SJSA1 (cell line): ENCODE data around the gene PIGU.

- RAMPAGE, long total RNA: no peak
Measured at GRCh38 chr20:33465372-33466232, 22.0 kb upstream of the SNTA1 start.

DNA sequence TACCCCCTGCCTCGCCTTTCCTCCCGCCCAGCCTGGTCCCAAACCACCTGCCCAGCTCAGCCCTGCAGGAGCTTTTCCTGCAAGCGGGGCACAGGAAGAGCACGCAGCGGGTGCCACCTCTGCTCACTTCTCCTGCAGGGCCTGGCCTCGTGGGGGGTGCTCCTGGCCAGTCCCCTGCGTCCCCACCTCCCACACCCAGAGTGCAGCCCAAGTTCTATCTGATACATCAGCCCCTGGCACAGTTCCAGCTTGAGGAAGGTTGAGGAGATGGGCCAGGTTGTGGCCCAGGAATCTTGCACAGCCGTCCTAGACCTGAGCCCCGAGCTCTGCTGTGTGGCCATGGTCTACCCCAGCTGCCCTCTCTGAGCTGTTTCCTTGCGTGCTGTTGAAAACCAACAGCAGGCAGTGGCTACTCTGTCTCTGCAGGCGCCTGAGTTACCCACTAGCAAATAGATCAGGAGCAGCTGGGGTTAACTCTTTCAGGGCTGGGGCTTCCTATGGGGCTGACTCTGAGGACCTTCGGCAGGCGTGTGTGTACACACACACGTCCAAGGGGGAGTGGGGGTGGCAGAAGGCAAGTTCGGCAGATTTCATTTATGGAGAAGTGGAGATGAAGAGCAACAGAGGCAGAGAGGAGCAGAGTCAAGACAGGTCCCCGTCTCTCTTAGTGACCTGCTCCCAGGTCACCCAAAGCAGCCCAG lies 1.6 kb downstream of the NECAB3 start:
- RAMPAGE, long total RNA: no peak

DNA sequence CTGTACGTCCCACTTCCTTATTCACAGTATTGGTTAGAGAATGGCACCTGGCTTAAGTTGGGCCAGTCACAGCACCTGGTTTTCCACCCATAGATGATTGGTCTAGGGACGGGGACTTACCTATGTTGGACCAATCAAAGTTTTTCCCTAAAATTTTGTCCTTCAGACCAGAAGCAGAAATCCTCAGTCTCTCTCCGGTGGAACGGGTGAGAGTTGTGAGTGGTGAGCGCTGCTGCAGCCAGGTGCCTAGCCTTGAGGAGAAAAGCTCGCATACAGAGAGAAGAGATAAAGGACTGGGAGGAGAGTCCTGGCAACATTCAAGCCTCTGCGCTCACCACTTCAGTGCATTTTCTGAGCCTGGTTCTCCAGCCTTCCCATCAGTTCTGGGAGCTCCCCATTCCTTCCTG lies 2.1 kb upstream of the RALY start:
- RAMPAGE, long total RNA: no peak

GRCh38 chr20:34040128-34040614 lies 46.5 kb downstream of the RALY start:
- RAMPAGE, long total RNA: no peak

DNA sequence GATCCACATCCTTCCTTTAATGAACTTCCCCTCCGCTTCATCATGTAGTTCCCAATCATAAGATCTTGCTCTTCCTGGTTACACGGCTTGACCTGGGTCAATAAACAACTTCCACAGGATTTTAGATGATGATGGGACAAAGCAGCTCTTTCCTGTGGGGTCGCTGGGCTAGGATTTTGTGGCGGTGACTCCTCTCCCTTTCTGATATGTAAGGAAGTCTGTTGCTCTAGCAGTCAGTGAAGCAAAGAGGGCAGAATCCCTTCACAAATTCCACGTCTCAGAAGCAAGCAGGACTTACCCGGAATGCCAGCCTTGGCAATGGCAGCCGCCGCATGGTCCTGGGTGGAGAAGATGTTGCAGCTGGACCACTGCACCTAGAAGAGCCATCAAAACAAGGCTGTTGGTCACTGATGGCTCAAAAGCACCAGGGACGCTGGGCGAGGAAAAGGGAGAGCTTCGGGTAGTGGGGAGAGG lies 9.3 kb downstream of the AHCY start:
- RAMPAGE, long total RNA: no peak

GRCh38 chr20:34311337-34312088 lies 8.4 kb upstream of the AHCY start:
- RAMPAGE, long total RNA: no peak

- RAMPAGE, long total RNA: no peak
Measured at GRCh38 chr20:34365590-34366516, 2.8 kb downstream of the ITCH start.

GRCh38 chr20:34549336-34549996 lies 9.1 kb upstream of the MAP1LC3A start:
- RAMPAGE, long total RNA: no peak

- RAMPAGE, long total RNA: no peak
Measured at GRCh38 chr20:34559600-34560649, 1.4 kb downstream of the MAP1LC3A start.

DNA sequence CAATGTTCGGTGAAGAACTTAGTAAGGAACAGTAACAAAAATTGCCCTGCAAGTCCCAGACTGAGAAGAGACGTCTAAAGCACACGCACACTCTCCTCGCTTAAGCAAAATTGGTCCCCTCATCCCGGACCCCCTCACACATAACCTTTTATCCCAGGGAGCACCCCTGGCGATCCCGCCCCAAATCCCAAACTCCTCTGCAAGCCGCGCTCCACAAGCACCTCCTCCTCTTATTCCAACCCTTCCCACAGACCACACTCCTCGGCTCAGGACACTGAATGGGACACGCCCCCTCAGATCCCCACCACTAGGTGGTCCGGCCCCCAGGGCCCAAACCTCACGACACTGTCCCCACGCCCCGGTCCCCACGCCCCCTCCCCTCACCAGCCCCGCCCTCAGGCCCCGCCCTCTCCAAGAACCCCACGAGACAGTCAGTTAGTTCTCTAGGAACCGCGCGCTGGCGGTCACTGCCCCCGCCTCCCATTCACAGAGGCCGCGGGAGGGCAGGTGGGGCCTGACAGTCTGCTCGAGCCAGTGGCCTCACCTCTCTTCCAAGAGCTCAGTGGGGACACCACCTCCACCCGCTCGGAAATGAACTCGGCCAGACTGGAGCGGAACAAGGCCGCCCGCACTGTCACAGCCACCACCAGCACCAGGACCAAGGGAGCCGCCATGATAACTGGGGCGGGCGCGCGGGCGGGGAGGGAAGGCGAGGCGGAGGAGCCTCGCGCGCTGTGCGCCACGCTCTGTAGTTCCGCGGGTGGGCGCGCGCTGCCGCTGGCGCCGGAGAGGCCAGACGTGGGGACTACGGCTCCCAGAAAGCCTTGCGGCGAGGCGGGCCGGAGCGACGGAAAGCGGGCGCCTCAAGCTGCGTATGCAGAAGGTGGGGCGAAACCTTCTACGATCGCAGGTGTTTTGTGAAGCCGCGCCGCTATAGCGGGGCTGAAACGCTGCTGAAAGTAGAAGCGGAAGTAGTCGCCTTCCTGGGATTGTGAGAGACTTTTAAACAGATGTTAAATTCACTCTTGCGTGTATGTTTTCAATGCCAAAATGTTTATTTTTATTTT lies at the start of gene PIGU:
Gene PIGU, minus strand, starts transcription at position 681 of the 1,067 bp plus-strand sequence.
- RAMPAGE, long total RNA: no peak

DNA sequence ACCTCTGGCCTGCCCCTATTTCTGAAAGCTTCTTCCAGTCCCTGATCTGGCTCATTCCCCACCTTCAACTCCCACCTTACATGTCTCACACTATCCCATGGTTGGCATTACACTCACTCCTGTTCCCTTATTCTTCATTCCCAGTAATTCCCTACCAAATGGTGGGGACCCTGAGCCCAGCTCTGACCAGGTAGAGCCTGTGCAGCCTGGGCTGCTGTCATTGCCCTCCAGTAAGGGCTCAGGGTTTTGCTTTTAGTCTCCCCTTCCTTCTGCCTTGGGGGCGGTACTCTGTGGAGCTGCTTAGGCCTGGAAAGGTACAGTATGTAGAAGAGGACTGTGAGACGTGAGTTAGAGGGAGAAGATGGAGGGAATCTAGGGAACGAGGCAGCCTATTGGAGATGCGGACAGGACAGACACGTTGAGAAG lies 6.5 kb downstream of the TP53INP2 start:
- RAMPAGE, long total RNA: no peak

GRCh38 chr20:34715359-34715702 lies 11.2 kb downstream of the TP53INP2 start:
- RAMPAGE, long total RNA: no peak

- RAMPAGE, long total RNA: no peak
Measured at GRCh38 chr20:34731975-34732718, 28.0 kb downstream of the TP53INP2 start.

DNA sequence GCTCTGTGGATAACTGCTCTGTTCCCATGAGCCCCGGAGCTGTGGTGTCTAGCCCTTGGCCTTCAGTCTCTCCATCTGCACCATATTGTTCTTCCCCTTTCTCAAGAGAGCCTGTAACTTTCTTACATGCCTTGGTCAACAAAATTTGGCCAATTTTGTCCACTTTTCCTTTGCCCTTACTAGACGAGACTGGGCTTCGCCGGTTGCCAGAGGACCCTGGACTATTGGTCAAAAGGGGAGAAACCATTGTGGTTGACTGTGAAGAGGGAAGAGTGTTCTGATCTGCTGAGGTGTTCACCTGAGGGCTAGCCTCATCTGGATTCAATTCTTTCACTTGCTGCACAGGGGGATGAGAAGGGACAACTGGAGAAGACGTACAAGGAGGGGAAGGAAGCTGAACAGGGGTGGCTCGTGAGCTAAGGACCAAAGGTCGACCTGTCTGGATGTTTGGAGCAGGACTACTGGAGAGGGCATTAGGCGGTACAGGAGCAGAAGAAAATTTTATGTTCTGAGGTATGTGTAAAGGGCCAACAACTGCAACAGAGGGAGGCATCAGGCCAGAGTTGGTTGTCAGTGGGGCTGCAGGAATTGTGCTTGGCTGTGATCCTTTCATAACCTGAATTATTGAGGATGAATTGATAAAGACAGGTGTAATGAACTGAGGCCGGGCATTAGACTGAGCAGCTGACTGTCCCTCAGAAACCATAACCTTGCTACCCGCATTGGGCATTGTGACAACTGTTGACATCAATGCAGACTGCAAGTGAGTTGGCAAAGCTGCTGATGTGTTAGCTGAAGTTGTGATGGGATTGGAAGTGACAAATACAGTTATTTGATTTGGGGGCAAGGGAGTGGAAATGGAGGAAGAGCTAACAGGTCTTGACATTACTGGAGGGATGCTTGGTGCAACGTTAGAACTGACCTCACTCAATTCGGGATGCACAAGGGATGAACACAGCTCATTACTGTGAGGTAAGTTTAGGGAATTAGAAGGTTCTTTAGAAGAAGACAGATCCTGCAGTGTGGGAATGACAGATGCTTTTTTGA lies 36.8 kb downstream of the TP53INP2 start:
- RAMPAGE, long total RNA: no peak

GRCh38 chr20:34791548-34792104 lies 33.8 kb downstream of the NCOA6 start:
- RAMPAGE, long total RNA: no peak

DNA sequence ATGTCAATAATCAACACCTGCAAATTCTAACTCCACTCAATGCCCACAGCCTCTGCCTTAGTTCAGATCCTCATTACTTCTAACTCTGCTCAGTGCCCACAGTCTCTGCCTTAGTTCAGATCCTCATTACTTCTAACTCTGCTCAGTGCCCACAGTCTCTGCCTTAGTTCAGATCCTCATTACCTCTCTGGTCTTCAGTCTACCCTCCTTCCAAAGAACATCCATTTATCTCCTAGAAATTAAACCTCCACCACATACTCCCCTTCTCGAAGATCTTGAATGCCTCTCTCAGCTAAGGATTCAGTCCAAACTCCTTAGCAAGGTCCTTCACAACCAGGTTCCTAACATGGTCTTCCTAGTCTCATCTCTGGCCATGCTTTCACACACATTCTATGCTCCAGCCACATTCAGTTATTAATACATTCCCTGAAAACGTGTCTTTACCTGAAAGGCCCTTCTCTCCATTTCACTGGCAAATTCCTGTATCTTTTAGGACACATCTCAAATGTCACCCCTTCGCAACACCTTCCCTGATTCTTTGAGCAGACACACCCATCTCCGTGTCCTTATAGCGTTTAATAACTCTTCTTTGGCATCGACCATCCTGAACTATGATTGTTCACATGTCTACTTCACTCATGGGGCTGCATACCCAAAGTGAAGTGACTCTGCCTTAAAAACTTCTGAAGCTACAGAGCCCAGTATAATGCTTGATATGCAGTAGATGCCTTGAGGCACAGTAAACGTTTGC lies 3.3 kb downstream of the NCOA6 start:
- RAMPAGE, long total RNA: no peak

DNA sequence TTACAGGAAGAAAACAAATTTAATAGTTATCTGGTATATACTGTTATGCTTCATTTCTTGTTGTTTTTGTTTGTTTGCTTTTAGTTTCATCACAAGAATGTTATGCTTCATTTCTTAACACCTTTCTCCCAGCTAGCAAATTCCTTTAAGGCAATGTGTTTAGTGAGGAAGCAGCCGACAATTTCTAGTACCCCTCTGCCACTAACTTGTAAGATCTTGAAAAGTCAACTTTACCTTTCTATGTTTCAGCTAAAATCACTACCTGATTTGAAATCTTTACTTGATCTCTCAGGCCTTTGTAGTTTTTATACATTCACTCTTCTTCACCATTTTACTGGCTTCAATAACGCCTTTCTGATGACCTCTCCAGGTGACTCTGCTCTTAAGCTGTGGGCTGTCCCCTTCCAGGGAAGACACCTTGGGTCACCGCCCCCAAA lies 1.3 kb downstream of the NCOA6 start:
- RAMPAGE, long total RNA: no peak

- RAMPAGE, long total RNA: no peak
Measured at GRCh38 chr20:34873981-34874406, 1.3 kb upstream of the GGT7 start.

GRCh38 chr20:34954836-34955234 lies 771 bp downstream of the GSS start:
- RAMPAGE, long total RNA: no peak

DNA sequence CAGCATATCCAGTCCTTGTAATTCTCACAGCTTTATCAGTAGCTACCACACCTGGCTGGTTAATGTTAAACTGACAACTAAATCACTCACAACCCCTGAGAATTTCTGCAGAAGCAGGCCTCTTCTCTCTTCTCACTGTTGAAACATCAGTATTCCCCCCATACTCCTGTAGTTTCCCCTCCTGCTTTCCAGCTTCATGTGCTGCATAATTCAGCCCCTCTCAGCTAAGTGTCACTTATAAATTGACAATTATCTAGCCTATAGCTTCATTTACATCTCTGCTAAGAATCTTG lies 53.2 kb downstream of the TRPC4AP start:
- RAMPAGE, long total RNA: no peak